UCH-1 (cell line): ENCODE data around the gene CEP97.

- RRBS: no CpG with 5 or more reads among the region's 4 CpGs
Measured at GRCh38 chr3:100708645-100709056, 643 bp upstream of the TFG start.

DNA sequence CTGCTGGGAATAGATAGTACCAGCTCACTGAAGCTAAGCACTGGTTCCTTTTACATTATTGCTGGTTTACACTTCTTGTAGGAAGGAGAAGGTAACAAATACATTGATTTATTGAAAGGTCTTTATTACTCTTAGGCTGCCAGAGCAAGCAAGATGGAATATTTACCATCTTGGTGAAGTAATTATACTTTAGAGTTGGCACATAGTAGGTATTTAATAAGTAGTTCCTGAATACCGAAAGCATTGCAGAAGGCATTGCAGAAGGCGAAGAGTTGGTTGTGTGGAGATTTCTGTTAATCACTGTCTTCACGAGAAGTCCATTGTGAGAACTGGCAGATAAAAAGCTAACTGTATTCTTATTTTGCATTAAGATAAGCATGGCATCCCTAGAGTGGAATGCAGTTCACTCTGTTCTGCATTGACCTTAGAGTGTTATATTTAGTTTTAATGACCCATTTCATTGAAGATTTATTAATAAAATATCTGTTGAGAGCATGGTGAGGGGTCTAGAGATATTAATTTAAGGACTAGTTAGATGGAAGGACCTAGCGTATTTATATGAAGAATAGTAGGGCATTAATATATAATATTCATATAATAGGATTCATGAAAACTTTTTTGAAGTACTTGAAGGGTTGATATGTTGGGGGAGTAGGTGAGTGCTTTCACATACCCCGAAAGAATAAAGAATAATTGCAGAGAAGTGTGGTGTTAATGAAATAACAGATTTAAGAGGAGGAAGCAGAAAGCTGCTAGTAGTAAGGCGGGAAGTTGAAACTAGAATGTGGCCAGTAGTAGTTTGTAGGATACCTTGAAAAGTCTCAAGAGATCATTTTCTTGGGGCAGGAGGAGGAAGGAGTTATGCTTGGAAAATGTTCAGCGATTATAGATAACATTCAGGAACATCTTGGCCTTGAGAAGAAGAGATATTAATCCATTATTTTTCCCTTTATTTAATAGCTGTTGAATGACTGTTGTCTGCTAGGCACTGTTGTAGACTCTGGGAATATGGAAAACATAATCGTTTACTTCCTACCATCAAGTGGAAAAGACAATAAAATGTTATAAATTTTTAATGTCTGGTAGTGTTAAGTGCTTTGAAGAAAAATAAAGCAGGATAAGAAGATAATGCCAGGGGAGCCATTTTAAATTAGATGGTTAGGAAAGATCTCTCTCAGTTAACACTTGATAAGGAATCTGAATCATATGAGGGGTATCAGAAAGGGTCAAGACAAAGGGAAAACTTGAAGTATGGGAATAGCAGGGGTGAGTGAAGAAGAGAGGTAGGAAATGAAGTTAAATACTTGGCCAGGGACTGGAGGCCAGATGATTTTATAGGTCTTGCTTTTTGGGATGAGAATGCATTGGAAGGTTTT lies 2.9 kb downstream of the TFG start:
- RRBS: no CpG with 5 or more reads among the region's 8 CpGs

- RRBS: no CpG with 5 or more reads among the region's 6 CpGs
Measured at GRCh38 chr3:100954820-100955547, 38.2 kb downstream of the ABI3BP start.

DNA sequence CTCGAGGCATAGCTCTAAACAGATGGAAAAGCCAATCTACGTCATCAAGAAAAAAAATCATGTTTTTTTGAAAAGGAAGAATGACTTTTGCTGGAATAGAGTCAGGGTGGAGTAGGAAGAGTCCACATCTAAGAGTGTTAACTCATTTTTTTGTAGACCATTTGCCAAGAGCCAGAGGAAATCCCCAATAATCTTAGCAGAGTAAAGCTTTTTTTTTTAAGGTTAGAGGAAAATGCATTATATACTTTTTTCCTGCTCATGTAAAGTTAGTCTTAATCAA lies 23.7 kb downstream of the ABI3BP start:
- RRBS: no CpG with 5 or more reads among the region's 2 CpGs

DNA sequence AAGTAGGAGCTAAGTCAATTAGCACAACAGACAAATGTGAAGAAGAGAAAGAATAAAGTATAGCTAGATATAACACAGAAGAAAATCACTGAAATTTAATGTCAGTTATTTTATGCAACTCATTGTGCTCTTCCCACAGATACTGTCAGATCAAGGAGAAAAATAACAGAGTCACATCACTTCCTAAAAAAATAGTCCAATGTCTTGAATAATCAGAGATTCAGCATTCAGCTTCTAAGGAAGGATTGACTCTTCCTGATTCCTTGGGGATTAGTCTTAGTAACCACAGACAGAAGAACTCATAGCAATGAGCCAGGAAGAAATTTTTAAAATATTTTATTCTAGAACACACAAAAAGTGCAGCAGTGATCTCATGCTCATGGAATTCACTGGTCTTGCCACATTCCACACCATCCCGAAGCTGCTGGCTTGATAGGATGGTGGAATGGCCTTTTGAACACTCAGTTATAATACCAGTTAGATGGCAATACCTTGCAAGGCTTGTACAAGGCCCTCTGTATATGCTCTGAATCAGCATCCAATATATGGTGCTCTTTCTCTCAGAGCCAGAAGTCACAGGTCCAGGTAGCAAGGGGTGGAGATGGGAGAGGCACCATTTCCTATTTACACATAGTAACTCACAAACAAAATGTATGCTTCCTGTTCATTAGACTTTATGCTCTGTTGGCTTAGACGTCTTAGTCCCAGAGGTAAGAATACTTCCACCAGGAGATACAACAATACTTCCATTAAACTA lies 43.0 kb upstream of the ABI3BP start:
- RRBS: no CpG with 5 or more reads among the region's 2 CpGs

DNA sequence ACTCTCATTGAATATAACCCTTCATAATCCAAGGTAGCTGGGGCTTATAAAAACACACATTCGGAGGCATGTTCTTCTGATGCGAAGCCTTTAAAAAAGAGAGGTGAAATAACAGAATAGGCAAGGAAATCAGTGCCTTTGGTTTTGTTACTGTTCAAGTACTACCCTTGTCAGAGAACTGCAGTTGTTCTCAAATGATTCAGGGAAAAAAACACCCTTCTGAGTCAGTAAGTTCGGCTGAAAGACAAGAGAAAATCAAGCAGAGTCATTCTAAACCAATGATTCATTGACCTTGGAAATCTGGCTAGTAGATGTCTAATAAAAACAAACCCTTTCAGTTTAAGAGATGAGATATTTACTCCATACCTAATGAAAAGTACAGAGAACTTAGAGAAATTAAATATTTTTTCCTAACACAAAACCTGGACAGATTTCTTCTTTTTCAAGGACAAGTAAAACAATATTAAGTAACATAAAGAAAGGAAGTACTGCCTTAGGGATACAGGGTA lies 72.7 kb upstream of the ABI3BP start:
- RRBS: no CpG with 5 or more reads among the region's 3 CpGs

DNA sequence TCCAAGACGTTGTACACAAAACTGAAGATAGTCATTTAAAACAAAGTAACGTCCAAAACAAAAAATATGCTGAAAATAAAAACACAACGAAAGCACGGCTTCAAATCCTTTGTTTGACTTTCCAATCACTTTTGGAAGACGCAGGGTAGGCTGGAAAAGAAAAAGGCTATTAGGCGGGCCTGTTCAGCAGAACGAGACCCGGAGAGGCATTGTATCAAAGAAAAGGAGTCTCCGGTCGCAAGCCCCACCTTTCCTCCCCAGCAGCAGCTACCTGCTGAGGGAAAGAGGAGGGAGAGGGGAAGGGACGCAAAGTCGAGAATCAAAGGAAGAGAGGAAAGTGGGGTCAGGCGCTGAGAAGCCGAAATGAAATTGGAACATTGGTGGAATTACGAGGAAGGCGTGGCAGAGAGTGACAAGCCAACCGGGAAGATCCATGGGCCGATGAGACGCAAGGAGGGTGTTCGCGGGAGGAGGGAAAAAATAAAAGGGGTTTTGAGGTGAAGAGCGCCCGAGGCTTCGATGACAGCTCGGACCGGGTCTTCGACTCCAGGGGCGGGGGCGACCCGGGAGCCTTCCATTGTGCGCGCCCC lies 539 bp downstream of the SENP7 start:
- RRBS: 0% methylated on average over 6 of the region's 32 CpGs

- RRBS: no CpG with 5 or more reads among the region's 1 CpG
Measured at GRCh38 chr3:101548997-101549362, 12.7 kb upstream of the TRMT10C start.

DNA sequence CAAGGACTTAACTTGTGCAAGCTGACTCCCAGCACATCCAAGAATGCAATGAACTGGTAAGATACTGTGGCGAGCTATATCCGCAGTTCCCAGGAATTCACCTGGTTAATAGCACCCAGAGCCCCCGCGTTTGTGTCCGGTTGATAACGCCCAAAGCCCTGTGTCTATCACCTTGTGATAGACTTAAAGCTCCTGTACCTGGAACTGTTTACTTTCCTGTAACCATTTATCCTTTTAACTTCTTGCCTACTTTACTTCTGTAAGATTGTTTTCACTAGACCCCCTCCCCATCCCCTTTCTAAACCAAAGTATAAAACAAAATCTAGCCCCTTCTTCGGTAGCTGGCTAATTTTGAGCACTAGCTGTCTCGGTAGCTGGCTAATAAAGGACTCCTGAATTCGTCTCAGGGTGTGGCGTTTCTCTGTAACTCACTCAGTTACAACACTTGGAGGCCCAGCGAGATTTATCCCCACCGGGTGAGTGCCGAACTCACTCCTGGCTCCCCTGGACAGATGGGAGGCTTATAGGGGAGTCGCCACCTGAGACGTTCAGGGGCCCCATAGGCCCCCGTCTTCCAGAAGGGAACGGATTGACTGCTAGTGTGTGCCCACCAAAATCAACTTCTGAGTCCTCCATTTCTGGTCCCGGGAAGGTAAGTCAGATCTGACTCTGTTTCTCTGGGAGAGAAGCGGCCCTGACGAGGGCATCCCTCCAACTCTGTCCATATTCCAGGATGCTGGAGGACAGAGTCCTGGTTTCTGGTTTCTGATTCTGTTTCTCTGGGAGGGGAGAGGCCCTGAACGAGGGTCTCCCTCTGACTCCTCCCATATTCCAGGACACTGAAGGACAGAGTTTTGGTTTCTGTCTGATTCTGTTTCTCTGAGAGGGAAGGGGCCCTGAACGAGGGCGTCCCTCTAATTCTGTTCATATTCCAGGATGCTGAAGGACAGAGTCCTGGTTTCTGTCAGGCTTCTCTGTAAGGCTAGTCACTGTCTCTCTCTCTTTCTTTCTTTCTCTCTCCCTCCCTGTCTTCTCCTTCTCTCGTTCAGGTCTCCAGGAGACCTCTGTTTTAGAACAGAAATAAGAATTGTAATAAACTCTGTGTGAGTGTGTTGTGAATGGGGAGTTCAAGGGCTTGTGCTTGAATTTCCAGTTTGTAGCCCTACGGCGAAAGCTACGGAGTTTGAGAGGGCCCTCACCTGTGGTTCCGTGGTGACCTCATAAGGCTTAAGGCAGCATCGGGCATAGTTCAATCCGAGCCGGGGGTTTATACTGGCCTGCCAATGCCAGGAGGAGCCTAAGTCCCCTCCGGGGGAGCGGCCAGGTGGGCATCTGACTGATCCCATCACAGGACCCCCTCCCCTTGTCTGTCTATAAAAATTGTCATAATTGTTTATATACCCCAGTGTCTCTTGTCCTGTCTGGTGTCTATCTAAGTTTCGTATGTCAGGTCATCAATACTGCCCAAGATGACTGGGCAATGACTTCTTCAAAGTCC lies 44.2 kb downstream of the ZBTB11 start:
- RRBS: no CpG with 5 or more reads among the region's 34 CpGs

DNA sequence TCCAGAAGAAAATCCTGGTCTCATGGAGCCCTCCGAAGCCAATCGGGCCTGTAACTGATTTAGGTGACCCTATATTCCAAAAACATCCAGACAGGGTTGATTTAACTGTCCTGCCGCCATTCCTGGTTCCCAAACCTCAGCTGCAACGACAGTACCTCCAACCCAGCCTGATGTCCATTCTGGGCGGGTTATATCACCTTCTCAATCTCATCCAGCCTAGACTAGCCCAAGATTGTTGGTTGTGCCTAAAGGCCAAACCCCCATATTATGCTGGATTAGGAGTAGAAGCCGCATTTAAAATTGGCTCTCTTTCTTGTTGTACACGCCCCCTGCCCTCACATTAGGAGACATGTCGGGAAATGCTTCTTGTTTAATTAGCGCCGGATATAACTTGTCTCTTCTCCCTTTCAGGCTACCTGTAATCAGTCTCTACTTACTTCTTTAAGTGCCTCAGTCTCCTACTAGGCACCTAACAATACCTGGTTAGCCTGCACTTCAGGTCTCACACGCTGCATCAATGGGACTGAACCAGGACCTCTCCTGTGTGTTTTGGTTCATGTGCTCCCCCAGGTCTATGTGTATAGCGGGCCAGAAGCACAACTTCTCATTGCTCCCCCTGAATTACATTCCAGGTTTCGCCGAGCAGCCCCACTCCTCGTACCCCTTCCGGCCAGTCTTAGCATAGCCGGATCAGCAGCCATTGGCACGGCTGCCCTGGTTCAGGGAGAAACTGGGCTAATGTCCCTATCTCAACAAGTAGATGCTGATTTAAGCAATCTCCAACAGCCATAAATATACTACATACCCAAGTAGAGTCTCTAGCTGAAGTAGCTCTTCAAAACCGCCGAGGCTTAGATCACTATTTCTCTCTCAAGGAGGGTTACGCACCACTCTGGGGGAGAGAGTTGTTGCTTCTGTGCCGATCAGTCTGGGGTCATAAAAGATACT lies 36.4 kb downstream of the ZBTB11 start:
- RRBS: no CpG with 5 or more reads among the region's 22 CpGs

DNA sequence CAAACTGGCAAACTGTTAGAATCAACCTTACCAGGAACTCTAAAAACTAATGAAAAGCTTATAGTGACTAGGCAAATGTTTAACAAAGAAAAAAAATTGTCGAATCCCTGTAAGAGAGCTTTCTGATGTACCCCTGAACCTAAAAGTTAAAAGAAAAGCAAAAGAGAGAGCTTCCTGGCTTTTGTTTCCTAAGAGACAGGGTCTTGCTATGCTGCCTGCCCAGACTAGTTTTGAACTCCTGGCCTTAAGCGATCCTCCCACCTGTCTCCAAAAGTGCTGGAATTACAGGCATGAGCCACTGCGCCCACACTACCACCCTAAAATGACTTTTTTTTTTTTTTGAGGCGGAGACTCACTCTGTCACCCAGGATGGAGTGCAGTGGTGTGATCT lies 23.2 kb downstream of the ZBTB11 start:
- RRBS: no CpG with 5 or more reads among the region's 4 CpGs

DNA sequence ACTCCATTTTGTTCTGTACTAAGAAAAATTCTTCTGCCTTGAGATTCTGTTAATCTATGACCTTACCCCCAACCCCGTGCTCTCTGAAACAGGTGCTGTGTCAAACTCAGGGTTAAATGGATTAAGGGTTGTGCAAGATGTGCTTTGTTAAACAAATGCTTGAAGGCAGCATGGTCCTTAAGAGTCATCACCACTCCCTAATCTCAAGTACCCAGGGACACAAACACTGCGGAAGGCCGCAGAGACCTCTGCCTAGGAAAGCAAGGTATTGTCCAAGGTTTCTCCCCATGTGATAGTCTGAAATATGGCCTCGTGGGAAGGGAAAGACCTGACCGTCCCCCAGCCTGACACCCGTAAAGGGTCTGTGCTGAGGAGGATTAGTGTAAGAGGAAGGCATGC lies 5.4 kb upstream of the RPL24 start:
- RRBS: no CpG with 5 or more reads among the region's 6 CpGs

DNA sequence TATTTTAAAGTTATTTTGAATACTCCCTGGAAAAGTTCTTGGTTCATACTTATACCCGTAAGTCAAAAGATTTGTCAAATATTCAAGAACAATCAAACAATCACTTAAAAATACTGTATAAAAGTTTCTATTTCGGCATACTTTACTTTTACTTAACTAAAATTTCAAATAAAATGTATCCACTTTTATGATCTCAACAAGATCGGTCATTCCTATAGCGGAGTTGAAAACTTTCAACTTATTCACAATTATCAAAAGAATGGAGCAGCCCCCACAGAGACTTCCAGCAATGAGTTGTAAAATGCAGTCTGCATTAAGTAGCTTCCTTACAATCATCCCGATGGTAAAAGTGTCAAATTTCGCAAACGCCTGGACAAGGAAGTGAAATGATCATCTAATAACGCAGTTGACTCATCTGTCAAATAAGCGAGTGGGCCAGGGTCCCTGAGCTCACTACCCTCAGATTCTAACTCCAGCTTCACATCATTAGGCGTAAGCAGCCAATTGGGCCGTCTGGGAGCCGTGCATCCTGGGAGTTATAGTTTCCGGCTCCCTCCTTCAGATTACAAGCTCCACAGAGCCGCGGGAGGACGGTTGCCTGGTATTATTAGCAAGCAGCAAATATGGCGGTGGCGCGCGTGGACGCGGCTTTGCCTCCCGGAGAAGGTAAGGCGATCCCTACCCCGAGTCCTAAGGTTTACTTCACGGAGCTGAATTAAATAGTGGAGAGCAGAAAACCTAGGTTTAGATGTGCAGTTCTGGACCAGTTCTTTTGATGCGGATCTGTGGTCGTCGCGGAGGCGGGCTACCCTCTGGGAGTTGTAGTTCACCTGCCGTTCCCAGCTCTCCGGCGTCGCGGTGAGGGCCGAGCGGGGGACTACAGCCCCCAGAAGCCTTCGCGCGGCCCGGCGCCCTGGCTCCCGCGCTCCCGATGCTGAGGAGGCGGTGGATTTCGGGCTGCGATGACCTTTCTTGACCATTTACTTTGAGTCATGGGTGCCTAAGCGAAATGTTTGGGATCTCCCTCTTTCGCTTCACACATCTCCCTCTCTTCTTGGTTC lies at the start of gene CEP97:
TSS of gene CEP97 (plus strand) at position 561 of the 1,061 bp plus-strand sequence.
- RRBS: 6% methylated on average over 10 of the region's 51 CpGs

DNA sequence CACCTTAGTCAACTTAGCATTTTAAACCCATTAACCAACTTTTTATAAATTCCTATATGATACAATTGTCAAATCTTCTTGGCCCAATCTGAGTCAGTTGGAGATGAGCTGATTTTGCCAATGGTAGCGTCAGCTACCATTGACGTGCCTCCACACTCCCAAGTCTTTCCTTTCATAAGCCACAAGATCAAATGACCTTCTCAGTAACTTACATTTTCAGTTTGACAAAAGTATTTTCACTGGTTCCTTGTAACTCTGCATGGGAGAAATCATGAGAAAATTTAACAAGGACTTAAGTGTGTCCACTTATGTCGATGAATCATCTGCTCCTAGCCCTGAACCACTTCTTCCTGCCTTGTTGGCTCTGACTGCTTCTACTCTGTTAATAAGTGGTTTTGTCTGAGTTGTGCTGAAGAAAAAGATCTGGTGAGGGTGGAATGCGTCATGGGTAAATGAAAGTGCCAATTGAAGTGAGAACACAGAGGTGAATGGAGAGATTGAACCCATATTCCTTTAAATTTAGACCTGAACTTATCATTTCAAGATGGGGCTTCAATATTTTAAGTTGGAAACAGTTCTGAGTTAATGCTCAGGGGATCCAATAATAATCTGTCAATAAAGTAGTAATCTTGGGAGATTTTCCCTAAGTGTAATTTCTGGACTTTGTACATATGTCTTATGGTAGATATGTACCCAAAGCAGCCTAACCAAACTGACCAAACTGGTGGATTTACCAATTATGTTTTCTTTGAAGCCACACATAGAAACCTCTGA lies 101.3 kb downstream of the NFKBIZ start:
- RRBS: no CpG with 5 or more reads among the region's 4 CpGs

GRCh38 chr3:102195179-102196018 lies 239.4 kb upstream of the ZPLD1 start:
- RRBS: no CpG with 5 or more reads among the region's 6 CpGs

DNA sequence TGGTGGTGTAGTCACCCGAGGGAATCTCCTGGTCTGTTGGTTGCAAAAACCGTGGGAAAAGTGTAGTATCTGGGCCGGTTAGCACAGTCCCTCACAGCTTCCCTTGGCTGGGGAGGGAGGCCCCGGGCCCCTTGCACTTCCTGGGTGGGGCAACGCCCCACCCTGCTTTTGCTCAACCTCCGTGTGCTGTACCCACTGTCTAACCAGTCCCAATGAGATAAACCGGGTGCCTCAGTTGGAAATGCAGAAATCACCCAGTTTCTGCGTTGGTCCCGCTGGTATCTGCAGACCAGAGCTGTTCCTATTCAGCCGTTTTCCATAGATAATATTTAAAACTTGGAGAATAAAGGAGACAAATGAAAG lies 211.6 kb upstream of the ZPLD1 start:
- RRBS: 10% methylated on average over 1 of the region's 10 CpGs

- RRBS: no CpG with 5 or more reads among the region's 9 CpGs
Measured at GRCh38 chr3:102673675-102674179, 238.9 kb downstream of the ZPLD1 start.

DNA sequence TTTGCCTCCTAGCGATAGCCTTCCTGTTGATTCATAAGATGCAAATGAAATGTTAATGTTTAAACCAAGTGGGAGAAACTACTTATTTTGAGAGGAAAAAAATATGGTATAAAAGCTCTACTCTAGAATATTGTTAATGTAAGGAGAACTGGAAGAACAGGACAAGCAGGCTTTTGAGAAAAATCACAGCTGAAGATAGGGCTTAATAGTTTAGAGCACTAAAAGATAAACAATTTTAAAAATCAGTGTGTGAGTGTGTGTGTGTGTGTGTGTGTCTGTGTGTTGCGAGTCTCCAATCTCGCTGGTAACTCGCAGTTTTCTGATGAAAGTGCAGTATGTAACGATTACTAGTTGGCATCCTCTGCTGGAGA lies 1.5 kb upstream of the ALCAM start:
- RRBS: no CpG with 5 or more reads among the region's 5 CpGs

GRCh38 chr3:107117979-107118683 lies 259.1 kb upstream of the CCDC54 start:
- RRBS: no CpG with 5 or more reads among the region's 11 CpGs